Penis (tissue), 1 donor: ENCODE results near the genes SSB and MYO3B.

GRCh38 chr2:164733850-164734511 is 107.6 kb downstream of the COBLL1 start:
- PRO-cap = no peak

GRCh38 chr2:164839736-164840218 is 1.8 kb downstream of the COBLL1 start:
- PRO-cap = no peak

GRCh38 chr2:164843598-164844172 is 2.1 kb upstream of the COBLL1 start:
- PRO-cap = no peak

- PRO-cap = no peak
These were observed 45.7 kb upstream of the COBLL1 start for GRCh38 chr2:164887404-164887651.

DNA sequence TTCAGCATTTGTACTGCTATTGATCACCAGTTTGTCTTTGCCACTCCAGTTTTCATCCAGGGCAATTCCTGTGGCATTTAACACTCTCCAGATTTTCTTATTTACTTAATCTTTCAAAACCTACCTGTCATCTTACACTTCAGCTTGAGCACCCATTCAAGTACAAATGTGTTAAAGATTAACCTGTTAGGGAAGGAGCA is 101.8 kb upstream of the SCN1A start:
- PRO-cap = no peak

DNA sequence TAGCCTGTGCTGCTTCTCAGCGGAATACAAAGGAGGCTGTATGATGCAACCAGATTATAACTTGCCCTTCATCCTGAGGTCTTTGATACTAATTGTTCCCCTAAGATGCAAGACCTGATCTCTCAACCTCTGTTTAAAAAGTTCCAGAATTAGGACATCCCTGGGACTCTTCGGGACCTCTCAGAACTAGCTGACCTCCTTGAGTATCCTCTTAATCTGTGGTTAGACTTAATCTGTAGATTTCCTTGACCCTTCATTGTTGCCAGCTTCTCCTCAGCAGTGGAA is 8.1 kb downstream of the SCN7A start:
- PRO-cap = no peak

DNA sequence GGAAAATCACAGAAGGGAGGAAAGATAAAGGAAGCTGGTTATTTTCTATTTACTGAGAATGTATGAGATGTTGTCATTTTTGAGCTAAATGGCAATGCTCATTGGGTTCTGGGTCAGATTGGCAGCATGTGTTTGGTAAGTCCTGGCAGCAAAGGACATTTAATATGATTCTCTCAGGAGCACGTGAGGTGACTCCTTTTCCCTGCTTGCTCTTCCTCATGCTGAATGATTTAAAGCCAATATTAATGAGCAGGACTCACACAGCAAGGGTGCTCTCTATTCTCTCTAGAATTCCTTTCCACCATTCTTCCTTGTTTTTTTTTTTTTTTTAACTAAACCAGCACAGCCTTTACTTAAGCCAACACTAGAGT is 106.3 kb upstream of the B3GALT1 start:
- PRO-cap = no peak

DNA sequence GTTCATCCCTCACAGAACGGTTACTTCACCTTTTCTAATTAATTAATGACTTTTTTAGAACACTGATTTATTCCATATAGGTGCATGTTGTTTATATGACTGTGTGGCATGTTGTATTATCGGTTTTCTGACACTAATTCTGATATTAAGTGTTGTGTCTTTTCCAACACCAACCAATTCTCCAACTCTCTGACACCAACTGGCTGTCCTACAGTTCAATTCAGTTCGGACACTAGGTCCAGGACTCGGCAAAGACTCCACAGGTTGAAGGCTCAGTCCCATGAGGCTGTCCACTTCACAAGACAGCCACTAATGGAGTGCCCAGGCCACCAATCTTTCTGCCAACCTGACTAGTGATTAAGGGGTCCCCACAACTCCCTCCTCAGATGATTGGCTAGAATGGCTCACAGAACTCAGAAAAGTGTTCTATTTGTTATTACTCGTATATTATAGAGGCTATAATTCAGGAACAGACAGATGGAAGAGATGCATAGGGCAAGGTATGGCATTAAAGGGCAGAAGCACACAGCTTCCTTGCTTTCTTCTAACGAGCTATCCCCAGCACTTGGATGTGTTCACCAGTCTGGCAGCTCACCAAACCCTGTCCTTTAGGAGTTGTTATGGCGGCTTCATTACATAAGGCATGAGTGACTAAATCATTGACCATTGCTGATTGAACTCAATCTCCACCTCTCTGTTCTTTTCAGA is 103.1 kb upstream of the B3GALT1 start:
- PRO-cap = no peak

DNA sequence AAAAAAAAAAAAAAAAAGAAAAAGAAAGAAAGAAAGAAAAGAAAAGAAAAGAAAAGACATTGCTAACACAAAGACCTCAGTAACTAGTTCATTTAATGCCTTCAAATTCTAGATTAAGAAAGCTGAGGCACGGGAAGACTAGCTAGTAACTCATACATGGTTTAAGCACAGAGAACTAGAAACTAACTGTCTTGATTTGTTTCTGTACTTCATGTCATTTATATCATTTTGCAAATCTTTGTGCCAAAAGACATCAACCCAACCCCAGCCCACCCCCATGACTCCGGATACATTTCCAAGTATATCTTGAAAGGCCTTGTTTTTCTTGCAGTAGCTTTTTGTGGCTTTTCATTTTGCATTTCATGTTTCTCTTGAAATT is 101.6 kb upstream of the B3GALT1 start:
- PRO-cap = no peak

- PRO-cap = no peak
These were observed 82.8 kb downstream of the B3GALT1 start for GRCh38 chr2:167375641-167375903.

- PRO-cap = no peak
These were observed 419.7 kb downstream of the STK39 start for GRCh38 chr2:167827757-167827998.

DNA sequence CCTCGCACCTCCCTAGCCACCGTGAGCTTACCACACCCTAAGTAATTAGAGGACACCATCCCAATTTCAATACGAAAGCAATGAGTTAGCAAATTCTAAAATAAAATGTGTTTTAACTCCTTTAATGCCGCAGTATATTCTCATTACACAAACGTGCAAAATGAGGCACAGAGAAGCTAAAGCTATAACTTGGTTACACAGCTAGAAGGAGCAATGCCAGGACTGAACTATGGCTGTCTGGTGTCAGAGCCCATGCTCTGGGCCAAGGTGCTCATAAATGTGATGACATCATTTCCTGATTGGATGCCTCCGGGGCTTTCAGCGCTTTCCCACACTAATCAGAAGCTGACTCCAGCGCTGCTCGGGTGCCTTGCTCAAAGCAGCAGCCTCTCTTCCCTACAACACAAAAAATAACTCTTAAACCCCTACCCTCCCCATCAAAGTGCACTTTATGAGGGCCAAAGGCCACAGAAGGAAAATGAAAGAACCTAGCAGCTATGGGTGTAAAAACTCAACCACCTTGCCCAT is 90.8 kb downstream of the STK39 start:
- PRO-cap = no peak

DNA sequence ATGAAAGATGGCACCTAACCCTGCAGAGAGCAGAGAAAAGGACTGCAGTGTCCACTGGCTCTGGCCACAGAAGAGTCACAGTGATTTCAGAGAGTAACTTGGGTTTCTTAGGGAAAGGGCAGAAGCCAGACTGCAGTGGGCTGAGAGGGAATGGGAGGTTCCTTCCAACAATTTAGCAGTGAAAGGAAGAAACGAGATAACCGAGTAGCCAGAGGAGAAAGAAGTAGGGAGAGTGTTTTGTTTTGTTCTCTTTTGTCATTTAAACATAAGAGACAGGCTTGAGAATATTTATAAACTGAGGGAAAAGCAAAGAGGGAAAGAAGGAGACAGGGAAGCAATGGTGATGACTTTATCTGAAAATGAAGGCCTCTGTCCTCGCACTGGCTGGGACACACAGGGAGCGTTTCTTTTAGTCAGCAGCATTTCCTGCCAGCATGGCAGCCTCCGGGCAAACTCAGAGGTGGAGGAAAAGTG is 6.5 kb downstream of the STK39 start:
- PRO-cap = no peak

DNA sequence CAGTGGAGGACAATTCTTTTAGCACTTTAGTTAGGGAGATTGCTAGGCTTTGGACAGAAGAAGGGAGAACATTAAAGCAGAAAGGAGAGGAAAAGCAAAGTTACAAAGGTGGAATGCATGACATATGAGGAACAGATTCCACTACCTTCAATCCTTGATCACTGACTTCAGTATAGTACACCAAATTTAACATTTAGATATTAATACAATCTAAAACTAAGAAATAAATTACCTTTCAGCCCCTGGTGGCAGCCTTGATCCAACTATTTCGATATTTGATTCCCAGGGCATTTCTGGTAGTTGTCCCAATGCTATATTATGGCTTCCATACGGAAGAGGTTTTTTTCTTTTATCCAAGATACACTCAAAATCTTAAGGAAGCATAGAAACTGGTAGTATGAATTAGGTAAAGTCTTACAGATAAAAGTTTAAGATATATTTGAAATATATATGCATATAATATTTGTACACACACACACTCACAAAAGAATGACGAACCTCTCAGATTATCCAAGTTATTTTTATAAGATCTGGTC is 21.7 kb downstream of the KLHL41 start:
- PRO-cap = no peak

DNA sequence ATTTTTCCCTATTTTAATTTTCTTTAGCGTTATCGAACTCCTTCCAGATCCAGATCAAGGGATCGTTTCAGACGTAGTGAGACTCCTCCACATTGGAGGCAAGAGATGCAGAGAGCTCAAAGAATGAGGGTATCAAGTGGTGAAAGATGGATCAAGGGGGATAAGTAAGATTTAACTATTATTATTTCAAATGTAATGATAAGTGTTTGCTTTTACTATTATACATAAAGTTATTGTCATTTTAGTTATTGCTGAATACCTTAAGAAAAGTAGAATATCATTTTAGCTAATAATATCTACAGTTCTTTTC is 51.9 kb downstream of the PPIG start:
- PRO-cap = no peak

DNA sequence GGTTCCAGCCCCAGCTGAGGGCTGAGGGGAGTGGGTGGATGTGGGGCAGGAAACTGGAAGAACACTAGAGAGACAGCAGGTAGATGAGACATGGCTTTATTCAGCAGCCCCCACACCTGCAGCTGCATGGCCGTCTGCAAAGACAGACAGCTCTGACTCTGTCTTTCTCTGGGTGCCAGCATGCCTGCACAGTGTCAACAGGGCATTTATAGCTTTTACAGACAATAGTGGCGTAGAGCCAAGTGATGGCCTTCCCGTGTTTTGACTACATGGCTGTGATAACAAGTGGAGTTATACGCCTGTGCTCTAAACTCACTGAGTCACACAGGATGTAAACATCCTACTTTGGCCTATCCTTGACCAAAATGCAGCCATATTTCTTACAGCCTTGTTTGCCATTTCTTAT is 16.4 kb upstream of the KLHL23 start:
- PRO-cap = no peak

GRCh38 chr2:169798512-169799673 is at the start of gene SSB:
TSS of gene SSB (plus strand) at chr2:169798871.
- PRO-cap = bidirectional peak, plus-strand start at chr2:169798889, minus-strand start at chr2:169798804; bidirectional peak, plus-strand start at chr2:169799124, minus-strand start at chr2:169799102; unidirectional peak, minus-strand start at chr2:169799462

GRCh38 chr2:169894999-169895720 is 67.9 kb downstream of the UBR3 start:
- PRO-cap = no peak

DNA sequence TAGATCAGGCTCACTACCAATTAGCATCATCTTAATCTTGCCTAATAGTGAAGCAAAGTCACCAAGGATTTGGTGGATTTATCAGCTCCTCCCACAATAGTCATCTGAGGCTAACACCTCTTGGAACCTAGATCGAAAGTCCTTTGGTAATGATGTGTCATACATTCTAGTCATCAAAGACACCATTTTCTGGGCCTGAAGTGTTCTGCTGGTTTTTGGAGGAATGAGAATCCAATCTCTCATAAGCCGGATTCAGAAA is at the start of gene MYO3B:
Gene MYO3B (plus strand): TSS at position 130 of the 259 bp plus-strand sequence.
- PRO-cap = no peak

DNA sequence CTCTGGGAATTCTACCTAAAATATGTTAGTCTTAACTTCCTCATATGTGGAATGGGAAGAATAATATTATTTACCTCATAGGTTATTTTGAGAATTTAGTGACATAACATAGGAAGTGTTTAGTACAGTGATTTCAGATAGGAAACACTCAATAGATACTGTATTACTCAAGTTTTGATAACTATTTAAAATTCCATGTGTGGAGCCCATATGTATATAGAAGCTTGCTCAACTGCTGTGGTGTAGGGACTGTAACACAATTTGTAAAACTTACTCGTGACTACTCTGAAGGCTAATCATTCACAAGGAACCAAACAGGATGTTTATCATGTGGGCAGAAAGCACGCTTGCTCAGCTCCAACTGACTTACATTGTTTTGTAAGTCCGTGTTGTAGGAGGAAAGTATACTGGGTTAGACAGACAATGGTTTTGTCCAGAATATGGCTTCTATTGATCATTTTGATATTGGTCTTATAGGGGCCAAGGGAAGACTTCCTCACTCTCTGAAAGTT is 259.6 kb upstream of the SP5 start:
- PRO-cap = no peak